Left common carotid artery plus branches (tissue), 1 donor: ENCODE results near the gene LLPH.

DNA sequence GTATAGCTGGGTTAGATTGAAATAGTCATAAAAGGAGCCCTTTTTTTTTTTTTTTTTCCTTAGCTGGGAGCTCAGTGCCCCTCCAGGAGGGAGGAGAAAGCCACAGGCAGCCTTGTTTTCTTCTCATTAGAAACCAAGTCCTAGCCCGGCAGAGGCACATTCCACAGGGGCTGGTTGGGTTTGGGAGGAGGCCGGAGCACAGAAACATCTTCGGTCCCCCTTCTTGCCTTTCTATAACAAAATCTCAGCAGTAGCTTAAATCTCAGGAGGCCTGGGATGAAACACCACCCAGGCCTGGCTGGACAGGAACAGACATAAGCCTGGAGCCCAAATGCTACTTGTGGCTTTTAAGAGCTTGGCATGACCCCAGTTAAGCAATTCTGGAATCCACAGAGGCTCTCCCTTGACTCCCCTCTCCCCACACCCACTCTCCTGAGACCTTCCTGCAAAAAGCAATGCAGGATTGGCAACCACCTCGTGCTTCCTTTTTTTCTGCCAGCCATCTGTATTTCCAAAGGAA, 231.6 kb downstream of the PPM1H start:
- PRO-cap = no peak

DNA sequence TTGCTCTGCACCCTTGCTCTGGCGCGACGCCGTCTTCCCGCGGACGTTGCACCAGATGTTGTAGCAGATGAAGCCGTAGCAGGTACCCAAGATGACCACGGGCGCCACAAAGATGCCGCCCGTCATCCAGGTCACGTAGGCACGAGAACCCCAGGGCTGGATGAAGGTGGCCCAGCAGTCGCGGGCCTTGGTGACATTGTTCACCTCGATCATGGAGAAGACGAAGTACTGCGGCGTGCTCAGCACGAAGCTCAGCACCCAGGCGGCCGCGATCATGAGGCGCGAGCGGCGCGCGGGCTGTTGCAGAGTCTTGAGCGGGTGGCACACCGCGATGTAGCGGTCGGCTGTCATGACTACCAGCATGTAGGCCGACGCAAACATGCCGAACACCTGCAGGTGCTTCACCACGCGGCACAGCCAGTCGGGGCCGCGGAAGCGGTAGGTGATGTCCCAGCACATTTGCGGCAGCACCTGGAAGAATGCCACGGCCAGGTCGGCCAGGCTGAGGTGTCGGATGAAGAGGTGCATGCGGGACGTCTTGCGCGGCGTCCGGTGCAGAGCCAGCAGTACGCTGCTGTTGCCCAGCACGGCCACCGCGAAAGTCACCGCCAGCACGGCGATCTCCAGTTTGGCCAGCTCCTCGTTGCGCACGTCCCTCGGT, 817 bp downstream of the AVPR1A start:
- PRO-cap = no peak

DNA sequence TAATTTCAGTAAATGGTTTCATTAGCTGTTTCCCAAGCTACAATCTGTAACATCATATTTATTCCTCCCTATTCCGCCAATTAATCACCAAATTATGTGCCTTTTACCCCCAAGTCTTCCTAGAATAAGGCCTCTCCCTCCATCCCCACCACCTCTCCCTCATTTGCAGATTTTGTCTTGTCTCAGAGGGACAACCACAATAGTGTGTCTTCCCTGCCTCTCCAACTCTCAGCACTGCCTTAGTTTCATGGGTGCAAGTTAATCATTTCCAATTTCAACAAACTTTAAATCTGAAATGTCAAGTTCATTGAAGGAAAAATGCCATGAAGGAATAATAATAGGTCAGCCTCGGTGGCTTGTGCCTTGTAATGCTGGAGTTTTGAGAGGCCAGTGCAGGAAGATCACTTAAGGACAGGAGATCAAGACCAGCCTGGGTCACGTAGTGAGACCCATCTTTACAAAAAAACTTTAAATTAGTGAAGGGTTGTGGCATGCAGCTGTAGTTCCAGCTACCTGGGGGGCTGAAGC, 31.6 kb downstream of the RXYLT1 start:
- PRO-cap = no peak

GRCh38 chr12:63918136-63919453, 74.1 kb downstream of the SRGAP1 start:
- PRO-cap = no peak

DNA sequence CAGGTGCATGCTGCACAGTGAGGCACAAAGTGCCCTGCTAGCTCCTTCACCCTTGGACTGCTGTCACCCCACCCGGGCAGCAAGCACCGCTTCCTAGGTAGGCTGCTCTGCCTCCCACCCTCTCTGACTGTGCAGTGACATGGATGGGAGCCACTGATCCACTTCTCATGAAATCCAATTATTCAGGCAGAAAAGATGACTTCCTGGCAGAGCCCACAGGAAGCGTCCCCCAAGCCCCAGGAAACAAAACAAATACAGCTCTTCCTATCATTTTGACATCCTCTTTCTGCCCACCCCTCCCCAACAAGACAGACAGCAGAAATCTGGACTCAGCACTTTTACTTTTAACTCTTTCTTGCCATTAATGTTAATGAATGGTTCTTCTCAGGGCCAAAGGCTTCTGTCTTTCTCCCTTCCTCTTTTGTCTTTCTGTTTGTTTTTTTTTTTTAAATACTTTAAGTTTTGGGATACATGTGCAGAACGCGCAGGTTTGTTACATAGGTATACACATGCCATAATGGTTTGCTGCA, 100.4 kb downstream of the SRGAP1 start:
- PRO-cap = no peak

DNA sequence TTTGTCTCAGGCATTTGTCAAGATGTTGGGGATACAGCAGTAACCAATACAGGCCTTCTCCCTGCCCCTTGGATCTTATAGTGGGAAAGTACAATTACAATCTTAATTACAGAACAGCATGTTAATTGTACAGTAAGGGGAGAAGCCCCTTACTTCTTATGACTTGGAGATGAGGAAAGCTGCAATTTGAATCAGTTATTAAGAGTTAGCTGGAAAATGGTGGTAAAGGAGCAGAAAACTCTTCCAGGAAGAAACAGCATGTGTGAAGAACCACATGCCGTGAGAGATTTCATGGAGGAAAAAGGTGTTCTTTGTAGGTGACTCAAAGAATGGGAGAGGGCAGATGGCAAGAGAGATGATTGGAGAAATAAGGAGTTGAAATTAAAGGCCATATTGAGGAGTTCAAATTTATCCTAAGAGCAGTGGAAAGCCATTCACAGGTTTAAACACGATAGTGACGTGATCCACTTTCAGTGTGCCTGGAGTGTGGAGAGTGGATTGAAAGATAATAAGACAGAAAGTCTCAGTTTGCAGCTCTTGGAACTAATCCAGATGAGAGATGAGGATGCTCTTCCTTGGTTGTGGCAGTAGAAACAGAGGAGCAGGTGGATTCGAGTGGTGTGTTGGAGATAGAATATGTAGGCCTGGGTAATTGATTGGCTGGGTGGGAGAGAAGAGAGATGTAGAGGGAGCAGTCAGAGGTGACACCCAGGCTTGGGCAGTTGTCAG, 154.6 kb downstream of the SRGAP1 start:
- PRO-cap = no peak

DNA sequence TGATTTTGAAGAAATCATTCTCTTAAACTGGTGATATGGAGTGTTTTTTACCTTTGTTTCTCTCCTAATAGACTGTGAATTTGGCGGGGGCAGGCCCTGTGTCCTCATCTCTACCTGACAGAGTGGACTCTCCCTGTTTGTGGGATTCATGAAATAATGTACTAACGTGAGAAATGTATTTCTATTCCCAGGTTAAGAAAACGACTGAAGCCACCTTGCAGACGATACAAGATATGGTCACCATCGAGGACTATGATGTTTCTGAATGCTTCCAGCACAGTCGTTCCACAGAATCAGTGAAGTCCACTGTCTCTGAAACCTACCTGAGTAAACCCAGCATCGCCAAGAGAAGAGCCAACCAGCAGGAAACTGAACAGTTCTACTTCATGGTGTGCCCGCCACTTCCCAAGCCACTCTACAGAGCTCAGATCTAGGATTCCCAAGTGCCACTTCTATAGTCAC, 143.3 kb downstream of the KICS2 start:
- PRO-cap = no peak

DNA sequence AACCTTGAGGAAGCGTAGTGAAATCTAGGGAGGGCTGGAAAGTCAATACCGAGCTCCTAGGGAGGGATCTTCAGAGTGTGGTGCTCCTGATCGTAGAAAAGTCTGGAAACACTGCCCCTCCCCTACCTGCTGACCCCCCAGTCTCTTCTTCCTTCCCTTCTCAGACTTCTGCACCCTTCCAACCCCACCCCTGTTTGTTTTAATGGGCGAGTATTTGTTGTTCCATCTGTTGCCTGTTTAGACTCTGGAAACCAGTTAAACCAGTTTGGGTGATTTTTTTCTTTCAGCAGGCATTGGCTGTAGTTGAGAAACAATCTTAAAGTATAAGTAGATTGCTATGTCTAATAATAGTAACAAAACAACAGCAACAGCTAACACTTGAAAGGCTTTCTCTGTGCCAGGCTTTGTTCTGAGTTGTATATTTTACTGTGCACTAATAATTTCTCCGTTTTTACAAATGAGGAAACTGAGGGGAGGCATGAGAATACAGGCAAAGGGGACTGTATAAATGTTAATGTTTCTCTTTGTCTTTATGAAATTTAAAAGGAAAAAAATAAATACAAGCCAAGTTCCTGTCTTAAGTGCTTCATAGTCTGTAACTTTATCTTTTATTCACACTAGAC, 141.4 kb downstream of the KICS2 start:
- PRO-cap = no peak

DNA sequence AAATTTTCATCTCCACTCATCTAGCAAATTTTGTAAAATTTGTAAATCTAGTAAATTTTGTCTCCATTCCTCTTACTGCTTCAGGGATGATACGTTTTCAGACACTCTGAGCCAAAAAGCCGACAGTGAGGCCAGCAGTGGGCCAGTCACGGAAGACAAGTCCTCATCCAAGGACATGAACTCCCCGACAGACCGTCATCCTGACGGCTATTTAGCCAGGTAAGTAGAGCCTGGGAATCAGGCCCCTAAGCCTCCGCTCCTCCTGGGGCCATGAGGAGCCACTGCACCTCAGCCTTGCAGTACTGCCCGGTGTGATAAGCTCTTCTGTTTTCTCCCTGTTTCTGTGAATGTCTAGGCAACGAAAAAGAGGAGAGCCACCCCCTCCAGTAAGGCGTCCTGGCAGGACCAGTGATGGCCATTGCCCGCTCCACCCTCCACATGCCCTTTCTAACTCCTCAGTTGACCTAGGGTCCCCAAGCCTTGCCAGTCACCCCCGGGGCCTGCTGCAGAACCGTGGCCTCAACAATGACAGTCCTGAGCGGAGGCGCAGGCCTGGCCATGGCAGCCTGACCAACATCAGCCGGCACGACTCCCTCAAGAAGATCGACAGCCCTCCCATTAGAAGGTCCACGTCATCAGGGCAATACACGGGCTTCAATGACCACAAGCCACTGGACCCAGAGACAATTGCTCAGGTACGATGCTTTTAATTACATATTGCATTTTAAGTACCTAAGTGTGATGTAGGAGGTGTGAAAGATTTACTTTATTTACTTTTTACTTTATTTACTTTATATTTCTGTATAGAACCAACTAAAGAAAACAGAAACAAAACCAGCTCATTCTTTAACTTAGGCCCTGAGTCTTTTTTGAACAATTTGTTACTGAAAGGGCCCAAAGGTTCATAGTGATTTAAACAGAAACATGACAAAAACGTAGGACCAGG, 94.3 kb downstream of the KICS2 start:
- PRO-cap = no peak

DNA sequence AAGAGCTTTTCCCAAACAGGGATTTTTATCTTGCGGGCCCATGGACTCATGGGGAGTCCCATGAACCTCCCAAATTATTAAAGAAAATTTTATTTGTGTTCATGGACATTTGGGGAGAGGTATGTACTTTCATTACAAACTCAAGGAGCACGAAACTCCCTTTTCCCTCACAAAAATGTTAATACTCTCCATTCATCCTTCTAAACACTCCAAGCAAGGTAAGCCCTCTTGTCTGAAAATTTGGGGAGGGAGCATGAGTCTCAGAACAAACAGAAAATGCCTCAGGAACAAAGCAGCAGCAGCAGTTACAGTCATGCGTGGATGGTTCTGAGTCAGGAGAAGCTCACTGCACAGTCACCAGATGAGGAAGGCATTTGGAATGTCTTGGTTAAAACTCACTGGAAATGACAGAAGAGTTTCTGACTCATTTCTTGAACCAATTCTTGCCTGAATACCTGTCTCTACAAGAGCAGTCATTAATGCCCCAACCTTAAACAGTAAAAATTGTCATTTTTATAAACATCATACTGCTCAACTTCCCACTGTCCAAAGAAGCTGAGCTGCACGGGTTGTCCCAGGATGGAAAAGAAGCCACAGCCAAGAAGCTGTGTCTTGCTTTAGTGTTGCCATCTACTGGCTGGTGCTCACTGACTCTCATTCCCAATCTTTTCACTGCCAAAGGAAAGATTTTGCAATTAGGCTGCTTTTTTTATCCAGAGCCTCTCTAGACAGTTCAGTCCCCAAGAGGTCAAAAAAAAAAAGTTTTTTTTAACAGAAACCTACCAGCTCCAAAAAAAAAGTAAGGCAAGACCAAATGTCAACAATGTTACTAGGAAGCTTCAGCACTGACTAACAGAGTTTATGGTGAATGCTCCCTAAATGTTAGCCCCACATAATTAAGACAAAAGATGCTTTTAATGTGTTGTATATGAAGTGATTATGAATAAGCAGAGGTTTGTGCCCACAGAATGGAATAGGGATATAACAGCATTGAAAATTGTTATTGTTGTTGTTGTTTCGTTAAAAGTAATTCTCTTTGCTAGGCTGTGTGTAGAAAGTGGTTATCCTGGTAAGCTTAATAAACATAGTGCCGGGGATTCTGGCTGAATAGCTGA, 40.5 kb downstream of the KICS2 start:
- PRO-cap = no peak

DNA sequence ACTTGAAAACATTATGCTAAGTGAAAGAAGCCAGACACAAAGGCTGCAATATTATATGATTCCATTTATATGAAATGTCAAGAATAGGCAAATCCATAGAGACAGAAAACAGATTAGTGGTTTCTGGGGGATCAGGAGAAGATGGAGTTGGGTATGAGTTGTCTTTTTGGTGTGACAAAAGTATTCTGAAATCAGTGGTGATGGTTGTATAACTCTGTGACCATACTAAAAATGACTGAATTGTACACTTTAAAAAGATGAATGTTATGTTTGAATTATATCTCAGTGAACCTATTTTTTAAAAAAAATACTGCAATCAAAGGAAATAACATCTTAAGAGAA, 13.7 kb downstream of the TBK1 start:
- PRO-cap = no peak

DNA sequence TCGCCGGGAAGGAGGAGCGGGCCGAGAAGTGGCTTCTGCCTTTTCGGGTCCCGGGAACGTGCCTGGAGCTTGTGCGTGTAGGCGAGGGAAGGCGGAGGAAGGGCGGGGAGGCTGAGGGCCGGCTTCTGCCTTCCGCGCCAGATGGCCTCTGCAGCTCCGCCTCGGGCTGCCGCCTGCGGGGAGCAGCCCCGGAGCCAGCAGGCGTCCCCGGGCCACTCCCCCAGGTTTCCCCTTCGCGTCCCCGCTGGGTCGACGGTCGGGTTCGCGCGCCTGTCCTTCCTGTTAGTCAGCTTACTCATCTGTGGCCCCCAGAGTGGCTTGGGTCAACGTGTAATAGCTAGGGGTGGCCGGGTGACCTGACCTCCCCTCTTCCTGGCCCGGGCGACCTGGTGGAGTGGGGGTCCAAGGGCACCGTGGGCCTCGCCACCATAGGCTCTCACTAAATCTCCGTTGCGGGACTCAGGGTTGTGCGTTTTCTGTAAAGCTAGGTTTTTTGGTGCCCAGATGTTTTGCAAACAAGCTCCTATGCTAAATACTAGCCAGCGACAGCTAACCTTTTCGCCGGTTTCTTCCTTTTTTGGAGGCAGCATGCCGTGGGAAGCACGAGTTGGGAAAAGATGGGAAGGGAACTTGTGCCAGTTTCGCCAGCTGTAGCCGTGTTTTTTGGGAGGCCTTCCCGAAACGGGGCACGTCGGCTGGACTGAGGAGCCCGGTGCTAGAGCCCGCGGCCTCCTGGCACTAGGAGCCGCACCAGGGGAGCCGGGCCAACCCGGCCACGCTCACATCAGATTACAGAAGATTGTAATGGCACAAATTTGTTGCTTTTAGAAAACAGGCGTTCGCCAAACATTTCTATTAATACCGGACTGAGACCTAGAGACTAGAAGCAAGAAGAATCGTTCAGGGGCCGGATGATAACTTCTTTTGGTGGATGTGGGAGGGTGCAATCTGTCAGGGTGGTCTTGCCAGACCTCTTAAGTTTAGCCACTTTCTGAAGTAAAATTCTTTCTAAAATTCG, 865 bp downstream of the RASSF3 start:
- PRO-cap = no peak

GRCh38 chr12:64652259-64652572, 41.9 kb downstream of the RASSF3 start:
- PRO-cap = no peak

- PRO-cap = no peak
Measured at GRCh38 chr12:64669221-64670010, 59.1 kb downstream of the RASSF3 start.

DNA sequence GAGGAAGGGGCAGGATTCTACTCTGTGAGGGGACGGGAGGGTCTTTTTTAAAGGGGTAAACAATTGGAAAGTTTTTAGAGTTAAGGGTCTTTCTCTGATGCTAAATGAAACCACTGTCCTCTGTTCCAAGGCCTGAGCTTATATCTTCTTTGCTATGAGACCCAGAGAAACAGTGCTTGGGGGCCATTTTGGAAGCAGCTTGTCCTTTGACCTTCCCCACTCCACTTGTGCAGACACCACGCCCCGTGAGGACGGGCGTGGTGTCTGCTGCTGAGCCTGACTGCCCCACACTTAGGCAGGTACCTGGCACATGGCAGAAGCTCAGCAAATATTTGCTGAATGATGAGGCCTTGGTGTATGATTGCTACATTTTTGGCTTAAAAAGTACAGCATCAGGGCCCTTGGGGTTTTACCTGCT, 69.9 kb downstream of the RASSF3 start:
- PRO-cap = no peak

DNA sequence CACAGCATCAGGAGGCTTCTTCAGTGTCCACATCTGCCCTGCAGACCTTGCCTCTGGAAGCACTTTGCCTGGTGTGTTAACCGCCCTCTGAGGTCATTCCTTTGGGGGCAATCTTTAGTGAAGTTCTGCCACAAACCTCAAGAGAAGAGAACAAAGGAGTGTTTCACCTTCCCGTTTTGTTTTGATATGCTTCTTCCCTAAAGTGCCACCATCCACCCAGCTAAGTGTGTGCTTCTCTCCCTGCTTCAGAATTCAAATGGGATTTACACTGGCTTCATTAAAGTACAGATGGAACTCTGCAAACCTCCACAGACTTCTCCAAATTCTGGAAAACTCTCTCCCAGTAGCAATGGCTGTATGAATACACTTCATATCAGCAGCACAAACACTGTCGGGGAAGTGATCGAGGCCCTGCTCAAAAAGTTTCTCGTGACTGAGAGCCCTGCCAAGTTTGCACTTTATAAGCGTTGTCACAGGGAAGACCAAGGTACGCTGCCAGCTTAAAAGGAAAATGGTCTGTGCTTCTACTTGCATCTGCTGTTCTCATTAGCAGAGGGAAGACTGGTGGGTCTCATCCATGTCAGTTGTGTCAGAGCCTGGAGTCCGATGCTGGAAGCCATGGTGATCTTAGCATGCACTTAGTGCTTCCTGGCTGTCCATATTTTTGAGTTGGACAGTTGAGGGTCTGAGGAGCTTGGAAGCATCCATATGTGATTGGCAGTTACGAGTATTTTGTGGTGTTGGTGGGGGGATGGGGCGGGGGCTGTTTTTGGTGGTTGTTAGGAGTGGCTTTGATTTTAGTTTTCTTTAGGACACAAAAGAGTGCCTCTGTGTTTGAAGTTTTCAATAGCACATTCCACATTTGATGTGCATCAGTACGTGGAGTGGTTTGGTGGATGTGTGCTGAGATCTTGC, 71.0 kb downstream of the GNS start:
- PRO-cap = no peak

- PRO-cap = no peak
Measured at GRCh38 chr12:65640348-65641020, 183.8 kb upstream of the HMGA2 start.

GRCh38 chr12:65644254-65644459, 180.1 kb upstream of the HMGA2 start:
- PRO-cap = no peak

DNA sequence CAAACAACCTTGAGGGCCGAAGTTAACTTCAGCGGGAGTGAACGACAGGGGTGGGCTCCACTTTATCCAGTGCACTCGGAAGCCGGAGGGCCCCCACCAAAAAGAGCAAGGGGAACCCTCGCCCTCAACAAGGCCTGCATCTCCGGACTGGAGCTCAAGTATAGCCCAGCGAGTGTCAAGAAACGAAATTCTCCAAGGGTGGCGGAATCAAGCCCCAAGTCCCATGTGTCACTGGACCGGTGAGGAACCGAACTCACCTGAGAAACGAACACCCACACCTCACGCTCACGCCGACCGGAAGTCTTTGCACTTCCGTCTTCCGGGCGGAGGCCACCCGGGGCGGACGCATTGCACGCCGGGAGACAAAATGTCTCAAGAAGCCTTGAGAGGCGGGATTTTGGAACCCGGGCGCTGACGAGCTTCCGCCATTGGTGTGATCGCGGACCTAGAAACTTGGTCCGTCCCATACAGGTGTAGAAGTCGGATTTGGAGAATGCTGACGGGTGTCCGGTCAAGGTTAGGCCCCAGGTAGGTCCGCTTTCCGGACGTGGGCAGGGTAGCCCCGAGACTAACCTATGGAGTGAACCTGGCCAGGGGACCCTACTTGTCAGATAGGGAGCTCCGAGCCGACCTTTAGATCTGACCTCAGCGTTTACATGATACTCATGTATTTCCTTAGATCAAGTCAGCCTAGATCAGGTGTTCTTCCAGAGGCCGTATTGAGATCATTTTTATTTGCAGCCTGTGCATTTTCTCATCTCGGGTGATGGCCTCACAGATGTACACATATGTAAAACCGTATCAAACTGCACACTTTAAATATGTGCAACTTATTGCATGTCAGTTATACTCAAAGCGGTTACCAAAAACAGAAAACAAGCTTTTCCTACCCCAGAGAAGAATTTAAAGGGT, at the start of gene LLPH:
TSS of gene LLPH (minus strand) at position 303 of the 912 bp plus-strand sequence.
- PRO-cap = bidirectional peak, plus-strand start at position 402 of the sequence, minus-strand start at position 306 of the sequence

DNA sequence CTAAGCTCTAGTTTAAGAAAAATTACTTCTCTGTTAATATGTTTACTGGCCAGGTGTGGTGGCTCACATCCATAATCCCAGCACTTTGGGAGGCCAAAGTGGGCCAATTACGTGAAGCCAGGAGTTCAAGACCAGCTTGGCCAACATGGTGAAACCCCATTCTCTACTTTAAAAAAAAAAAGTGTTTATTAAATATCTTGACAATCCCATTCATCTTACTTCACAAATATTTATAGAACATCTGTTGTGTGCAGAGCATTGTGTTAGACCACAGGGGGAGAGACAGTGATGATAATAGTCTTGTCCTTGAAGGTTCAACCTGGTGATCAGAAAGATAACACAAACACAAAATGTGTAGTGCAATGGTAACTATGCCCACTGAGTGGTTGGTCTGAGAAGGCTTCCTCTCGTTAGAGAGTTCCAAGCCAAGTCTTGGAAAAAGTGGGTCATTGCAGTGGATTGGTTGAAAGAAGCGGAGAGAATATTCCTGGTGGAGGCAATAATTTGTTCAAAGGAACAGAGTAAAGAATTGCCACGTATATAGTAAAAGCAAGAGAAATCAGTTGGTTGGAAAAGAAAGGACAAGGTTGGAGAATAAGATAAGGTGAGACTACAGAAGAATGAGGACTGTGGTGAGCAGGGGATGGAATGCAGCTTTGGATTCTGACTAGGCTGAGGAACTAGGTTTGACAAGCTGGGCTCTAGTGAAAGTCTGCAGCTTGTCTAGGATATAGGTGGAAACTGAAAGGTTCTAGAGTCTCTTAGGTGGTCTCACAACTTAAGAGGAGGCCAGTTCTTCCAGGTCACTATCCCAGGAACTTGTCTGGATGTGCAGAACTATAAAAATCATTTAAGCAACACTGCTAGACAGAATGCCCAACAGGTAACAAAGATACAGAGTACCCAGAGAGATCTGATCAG, 42.4 kb downstream of the IRAK3 start:
- PRO-cap = no peak